ENCODE results near the gene ENSG00000237378.

DNA sequence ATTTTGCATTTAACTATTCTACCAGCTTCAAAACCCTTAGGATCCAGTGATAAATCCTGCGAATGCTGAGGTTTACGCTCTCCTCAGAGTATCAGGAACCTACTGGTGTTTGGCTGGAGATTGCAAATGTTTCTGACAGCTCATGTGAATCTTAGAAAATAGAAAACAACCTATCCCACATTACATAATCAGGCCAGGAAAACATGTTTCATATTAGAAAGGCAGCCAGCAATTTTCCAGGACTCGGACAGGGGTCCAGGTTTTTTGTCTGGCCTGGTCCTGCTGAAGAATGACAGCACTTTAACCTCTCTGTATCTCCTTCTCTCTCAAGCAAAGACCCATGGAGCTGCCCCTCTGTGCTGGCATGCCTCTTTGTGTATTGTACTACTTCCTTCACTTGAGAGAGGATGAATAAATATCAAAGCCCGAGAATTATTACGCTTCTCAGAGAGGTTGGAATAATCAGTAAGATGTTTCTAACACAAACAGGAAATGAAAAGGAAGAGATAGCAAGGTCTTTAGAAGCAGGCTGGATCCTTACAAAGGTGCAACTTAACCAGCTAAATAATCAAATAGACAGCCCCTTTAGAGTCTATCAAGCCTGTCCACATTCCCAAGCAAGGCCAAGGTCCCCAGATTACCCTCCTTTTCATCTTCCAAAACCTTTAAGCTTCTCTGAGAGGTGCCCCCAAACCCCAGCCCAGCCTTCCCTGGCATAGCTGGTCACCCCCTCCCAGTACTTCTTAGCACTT is 17.1 kb downstream of the DHRS12 start:
- PRO-cap = no peak
- RAMPAGE, long total RNA, 3 experiments = no peak in any of the 3 experiments

DNA sequence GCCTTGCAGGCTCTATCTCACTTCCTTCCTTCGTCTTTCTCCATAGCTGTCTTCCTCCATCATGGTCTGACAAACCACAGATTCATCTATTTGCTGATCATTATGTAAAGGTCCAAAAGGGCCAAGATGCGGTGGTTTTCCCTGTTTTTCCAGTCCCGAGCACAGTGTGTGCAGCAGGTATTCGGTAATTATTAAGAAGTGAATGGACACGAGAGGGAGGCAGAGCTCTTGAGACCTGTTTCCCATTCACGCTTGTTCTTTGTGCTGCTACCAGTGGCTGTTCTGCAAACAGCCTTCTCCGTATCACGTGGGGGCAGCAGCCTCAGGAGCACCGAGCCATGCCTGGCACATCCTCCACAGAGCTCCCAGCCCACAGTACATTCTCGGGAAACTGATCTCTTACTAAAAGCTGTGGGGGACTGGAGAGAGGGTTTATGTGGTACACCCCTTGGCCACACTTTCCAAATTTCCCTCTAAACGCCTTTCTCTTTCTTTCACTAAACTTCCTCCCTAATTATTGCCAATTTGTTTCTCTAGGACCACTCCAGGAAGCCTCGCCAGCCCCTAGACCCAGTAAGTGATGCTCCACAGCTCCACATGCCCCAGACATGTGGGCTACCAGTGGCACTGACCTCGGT is 50.4 kb downstream of the CCDC70 start:
- PRO-cap = no peak
- RAMPAGE, long total RNA, 3 experiments = no peak in any of the 3 experiments

DNA sequence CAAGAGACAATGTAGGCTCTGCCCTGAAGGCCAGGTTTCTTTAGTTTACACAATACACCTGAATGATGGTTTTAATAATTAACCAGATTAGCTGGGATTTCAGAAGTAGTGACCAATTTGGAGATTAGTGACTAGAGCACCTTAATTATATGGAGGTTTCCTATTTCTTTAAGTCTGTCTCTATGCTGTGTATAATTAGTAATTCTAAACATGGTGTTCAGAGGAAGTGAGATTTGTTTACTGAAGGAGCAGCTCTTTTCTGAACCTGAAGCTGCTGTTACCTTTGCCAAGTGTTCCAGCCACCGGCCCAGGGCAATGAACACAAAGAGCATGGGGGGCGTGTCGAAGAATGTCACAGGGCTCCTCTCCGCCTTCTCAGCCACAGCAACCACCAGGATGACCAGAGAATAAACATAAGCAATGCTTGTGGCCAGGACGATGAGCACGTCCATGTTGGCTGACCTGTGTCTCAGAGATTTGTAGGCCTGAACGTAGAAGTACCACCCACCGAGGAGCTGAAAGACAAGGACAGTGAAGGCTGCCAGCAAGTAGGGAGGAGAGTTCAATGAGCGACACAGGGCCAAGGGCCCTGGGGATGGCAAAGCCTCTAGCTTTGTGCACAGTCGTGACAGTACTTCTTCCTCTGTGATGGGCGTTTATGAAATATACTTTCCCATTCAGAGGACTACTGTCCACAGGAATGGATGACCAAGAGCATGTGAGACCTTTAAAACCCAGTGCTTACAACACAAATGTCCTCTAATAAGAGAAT is 53.0 kb downstream of the ATP7B start:
- PRO-cap = no peak
- RAMPAGE, long total RNA, 3 experiments = no peak in any of the 3 experiments

DNA sequence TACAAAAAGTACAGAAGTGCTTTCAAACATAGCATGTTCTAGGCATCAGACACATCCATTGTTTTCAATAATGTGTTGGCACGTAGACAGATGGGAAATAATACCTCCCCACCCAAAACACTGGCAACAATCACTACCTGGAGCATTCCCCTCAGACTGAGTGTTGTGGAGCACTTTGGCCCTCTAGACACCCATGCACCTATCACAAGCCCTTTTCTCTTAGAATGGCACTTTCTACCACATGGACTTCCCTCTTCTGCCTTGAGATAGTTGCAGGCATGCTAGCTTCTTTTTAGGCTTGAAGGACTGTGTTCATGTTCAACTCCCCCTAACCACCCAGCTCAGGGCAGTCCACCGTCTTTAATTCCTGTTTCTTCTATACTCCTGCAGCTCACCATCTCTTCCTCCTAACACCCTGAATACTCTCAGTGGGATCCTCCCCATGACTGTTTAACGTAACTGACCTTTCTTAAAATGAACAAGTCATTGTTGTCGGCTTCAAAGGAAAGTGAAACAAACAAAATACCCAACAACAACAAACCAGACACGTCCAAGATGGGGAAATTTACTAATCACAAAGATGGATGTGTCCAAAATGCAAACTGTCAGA is 43.3 kb downstream of the ATP7B start:
- PRO-cap = no peak
- RAMPAGE, long total RNA, 3 experiments = no peak in any of the 3 experiments

GRCh38 chr13:52128227-52128531 is 694 bp downstream of the NEK5 start:
- PRO-cap = no peak
- RAMPAGE, long total RNA, 3 experiments = no peak in any of the 3 experiments

DNA sequence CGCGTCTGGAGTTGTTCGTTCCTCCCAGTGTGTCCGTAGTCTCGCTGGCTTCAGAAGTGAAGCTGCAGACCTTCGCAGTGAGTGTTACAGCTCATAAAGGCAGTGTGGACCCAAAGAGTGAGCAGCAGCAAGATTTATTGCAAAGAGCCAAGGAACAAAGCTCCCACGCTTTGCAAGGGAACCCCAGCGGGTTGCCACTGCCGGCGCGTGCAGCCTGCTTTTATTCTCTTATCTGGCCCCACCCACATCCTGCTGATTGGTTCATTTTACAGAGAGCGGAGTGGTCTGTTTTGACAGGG is 1.4 kb upstream of the THSD1 start:
- PRO-cap = no peak
- RAMPAGE, long total RNA, 3 experiments = no peak in any of the 3 experiments

DNA sequence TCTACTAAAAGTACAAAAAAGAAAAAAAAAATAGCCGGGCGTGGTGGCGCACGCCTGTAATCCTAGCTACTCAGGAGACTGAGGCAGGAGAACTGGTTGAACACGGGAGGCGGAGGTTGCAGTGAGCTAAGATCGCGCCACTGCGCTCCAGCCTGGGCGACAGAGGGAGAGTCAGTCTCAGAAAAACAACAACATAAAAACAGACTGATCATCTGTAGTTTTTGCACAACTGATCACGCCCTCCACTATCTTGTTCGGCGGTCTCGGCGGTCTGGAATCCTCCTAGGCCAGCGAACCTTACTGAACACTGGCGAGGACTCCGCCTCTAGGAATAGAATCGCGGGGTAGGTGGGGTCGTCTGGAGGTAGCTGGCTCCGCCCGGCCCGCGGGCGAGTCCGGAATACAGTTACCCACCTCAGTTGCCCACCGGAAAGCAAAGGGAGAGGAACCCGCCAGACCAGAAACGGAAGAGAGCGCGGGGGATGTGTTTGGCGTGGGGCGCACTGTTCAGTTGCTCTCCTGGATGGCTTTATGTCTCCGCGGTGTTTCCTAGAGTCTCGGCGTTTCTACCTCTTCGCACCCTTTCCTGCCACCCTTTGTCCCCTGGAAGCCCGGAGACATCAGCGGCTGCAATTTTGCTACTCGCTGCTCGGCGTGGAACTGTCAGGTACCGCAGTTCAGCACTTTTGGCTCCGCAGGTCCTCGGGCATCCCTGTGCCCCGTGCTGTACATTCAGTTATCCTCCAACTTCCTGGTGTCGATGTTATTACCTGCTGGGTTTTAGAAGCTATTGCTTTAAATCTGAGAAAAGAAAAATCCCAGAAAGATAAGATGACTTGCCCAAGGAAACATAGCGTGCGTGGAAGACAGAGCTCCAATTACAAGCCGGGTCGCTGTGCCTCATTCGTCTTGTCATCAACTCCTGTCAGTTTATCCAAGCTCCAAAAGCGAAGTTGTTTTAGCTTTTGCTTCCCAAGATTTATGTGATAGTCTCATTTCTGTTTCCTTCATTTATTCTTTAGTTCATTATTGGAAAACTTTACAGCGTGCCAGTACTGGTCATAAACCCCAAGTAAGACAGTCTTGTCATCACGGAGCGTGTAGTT is 24.9 kb upstream of the HNRNPA1L2 start:
- PRO-cap = bidirectional peak, plus-strand start at position 469 of the sequence, minus-strand start at position 395 of the sequence
- RAMPAGE, long total RNA, 3 experiments = start-site peak on the plus strand in 3 of 3 experiments, centred at positions 481 to 500 of the sequence, 55 to 142 reads per replicate

- PRO-cap = no peak
- RAMPAGE, long total RNA, 3 experiments = no peak in any of the 3 experiments
Observed at GRCh38 chr13:52653697-52654292, 1.2 kb downstream of the SUGT1 start.

GRCh38 chr13:52851151-52852139 is 3.0 kb upstream of the PCDH8 start:
- PRO-cap = no peak
- RAMPAGE, long total RNA, 3 experiments = no peak in any of the 3 experiments

DNA sequence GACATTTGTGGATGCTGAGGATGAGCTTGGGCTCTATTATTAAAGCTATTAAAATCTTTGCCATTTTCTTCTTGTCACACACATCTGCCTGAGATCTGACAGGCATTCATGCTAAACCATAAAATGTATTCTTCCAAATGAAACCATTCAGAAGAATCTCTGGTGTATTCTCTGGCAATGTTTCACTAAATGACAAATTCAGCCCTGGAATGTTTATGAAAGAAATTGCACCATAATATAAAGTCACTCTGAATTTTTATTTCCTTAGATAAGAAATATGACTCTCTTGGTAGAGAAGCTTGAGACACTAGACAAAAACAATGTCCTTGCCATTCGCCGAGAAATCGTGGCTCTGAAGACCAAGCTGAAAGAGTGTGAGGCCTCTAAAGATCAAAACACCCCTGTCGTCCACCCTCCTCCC is 14.2 kb downstream of the OLFM4 start:
- PRO-cap = no peak
- RAMPAGE, long total RNA, 3 experiments = start-site peak on the plus strand in 1 of 3 experiments, centred at position 332 of the sequence, 8 reads per replicate

- PRO-cap = no peak
- RAMPAGE, long total RNA, 3 experiments = no peak in any of the 3 experiments
Observed at GRCh38 chr13:53044953-53045260, 16.3 kb downstream of the OLFM4 start.

DNA sequence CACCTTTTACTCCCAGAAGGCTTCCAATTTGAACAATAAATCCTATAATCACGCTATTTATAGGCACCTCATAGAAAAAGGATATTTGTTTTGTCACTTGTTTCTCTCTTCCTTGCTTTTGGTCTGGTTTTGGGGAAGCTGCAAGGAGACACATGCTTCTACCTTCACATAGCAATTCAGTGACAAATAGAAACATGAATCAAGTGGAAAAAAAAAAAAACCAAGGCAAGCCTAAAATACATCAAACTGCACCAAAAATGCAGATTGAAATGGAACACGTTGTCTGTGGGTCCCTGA is 31.1 kb downstream of the OLFM4 start:
- PRO-cap = no peak
- RAMPAGE, long total RNA, 3 experiments = no peak in any of the 3 experiments

- PRO-cap = no peak
- RAMPAGE, long total RNA, 3 experiments = no peak in any of the 3 experiments
Observed at GRCh38 chr13:54036827-54037159, 1008.2 kb downstream of the OLFM4 start.

DNA sequence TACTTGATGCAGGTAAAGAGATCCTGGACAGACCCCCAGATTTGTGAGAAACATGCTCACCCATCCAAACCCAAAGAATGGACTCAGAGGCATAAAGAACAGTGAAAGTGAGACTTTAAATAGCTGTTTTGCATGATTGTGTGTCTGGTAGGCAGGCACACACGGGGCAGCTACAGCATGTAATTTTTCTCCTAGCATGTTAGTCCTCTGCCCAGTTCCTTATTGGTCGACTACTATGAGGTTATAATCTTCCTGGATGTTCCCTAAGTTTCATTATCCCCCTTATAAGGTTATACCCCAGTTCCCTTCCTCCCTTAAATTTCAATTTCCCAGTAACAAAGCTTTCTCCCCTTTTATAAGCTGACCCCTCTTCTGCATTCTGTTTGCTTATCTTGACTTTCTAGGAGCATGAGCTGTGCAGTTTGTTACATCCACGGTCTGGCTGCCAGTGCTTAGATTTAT is 1261.0 kb upstream of the PRR20A start:
- PRO-cap = no peak
- RAMPAGE, long total RNA, 3 experiments = no peak in any of the 3 experiments

GRCh38 chr13:57071916-57072344 is 68.8 kb upstream of the PRR20A start:
- PRO-cap = no peak
- RAMPAGE, long total RNA, 3 experiments = no peak in any of the 3 experiments

DNA sequence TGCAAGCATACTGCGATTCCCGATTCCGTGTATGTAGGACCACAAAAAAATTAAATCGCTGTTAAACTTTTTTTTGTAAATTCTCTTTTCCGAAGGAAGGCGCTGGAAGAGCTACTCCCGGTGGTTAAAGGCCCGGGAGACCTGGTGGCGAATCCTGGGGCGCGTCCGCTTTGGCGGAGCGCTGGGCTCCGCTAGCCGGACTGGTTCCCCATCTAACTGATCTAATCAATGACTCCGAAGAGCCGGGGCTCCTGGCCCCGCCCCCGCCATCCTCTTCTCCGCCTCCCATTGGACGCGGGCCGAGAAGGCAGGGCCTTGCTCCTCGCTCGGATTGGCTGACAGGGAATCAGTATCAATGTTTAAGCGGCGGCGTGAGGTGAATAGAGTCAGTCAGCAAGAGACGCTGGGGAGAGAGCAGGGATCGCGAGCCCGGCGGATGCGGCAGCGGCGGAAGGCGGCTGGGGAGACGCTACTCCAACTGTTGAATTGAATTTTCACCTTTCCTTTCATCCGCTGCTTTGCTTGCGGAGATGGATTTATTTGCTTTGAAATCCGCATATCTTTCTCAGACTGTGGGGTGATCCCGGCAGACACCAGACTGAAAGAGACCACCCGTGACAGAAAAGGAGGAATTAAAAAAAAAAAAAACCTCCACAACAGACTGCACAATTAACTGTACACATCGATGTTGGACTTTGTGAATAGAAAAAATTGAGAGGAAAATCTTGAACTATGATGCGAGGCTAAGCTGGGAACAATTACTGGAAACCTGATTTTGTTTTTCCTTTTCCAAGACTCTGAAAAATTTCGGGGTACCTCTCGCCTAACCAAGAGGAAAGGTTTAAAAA is 1.6 kb upstream of the PCDH17 start:
- PRO-cap = bidirectional peak, plus-strand start at position 389 of the sequence, minus-strand start at position 202 of the sequence
- RAMPAGE, long total RNA, 3 experiments = start-site peak on the plus strand in 1 of 3 experiments, centred at position 387 of the sequence, 15 reads per replicate

- PRO-cap = no peak
- RAMPAGE, long total RNA, 3 experiments = no peak in any of the 3 experiments
Observed at GRCh38 chr13:59409525-59410243, 754.0 kb downstream of the DIAPH3 start.

- PRO-cap = no peak
- RAMPAGE, long total RNA, 3 experiments = no peak in any of the 3 experiments
Observed at GRCh38 chr13:61664747-61664989, 249.0 kb upstream of the PCDH20 start.

DNA sequence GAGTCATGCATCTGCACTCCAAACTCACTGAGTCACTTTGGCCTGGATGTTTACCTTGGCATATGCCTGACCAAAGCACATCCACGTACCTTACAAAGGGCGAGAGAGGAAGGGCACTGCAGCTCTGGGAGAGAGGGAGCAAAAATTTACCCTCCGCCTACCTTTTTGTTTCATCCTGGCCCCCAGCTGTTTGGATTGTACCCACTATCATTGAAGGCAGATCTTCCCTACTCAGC is 249.8 kb upstream of the PCDH20 start:
- PRO-cap = no peak
- RAMPAGE, long total RNA, 3 experiments = no peak in any of the 3 experiments

- PRO-cap = no peak
- RAMPAGE, long total RNA, 3 experiments = no peak in any of the 3 experiments
Observed at GRCh38 chr13:63746434-63746862, at the start of gene ENSG00000237378. Gene ENSG00000237378, plus strand, starts transcription at chr13:63746741.

Data from tibial nerve (tissue), 3 donors.